Hair follicle dermal papilla cell (primary cell): ENCODE measurements around a stretch of chr20.

- CAGE, long polyA plus RNA: no peak
These were observed 39.8 kb downstream of the ADNP start for GRCh38 chr20:50891093-50892097.

DNA sequence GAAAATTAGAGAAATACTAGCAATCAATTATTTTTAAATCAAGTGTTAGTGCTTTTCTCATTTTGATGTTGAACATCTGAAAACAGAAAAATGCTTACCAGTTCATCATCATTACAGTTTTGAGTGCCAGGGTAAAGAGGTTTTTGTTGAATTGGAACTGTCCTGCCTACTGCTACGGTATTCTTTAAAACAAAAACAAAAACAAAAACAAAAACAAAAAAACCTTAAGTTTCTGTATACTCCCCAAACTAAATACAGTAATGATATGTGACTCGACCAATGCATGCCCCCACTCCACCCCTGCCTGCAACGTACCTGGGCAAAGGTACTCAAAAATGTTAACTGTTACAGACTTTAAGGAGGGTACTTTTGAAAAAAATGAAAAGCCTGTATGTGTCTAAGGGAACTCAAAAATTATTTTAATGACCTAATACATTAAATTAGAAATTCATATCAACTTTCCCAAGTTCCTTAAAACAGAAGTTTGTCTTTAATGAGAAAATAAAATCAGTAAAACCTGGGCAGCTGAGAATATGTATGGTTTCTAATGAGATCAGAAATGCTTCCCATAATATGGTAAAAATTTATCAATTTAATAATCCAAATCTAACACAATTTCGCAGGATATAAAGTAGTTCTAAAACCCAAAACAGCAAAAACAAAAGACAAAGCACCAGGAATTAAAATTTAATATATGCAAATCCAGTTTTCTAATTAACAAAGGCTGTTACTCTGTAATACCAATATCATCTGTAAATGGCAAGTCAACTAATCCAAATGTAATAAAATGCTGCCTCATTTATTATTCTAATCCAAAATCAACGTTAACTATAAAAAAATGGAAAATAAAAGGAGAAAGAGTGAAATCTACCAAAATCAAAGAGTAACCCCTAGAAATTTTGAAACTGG, 26.3 kb downstream of the ADNP start:
- CAGE, long polyA plus RNA: no peak

- CAGE, long polyA plus RNA: no peak
These were observed 499 bp upstream of the ADNP start for GRCh38 chr20:50931550-50932321.

DNA sequence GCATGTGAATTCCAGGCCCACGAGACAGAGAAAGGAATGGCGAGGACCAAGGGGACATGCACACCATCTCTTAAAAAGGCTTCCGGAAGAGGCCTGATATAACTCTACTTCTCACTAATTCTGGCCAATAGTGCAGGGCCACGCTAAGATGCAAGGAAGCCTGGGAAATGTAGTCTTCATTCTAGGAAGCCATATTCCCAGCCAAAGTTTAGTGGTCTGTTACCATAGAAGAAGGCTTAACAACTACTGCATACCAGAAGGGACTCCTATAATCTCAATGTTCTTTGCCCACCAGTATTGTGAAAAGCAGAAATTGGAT, 177.1 kb upstream of the KCNG1 start:
- CAGE, long polyA plus RNA: no peak

GRCh38 chr20:51221420-51222606, 198.9 kb upstream of the KCNG1 start:
- CAGE, long polyA plus RNA: no peak

- CAGE, long polyA plus RNA: no peak
These were observed 176.4 kb downstream of the NFATC2 start for GRCh38 chr20:51365799-51366930.

DNA sequence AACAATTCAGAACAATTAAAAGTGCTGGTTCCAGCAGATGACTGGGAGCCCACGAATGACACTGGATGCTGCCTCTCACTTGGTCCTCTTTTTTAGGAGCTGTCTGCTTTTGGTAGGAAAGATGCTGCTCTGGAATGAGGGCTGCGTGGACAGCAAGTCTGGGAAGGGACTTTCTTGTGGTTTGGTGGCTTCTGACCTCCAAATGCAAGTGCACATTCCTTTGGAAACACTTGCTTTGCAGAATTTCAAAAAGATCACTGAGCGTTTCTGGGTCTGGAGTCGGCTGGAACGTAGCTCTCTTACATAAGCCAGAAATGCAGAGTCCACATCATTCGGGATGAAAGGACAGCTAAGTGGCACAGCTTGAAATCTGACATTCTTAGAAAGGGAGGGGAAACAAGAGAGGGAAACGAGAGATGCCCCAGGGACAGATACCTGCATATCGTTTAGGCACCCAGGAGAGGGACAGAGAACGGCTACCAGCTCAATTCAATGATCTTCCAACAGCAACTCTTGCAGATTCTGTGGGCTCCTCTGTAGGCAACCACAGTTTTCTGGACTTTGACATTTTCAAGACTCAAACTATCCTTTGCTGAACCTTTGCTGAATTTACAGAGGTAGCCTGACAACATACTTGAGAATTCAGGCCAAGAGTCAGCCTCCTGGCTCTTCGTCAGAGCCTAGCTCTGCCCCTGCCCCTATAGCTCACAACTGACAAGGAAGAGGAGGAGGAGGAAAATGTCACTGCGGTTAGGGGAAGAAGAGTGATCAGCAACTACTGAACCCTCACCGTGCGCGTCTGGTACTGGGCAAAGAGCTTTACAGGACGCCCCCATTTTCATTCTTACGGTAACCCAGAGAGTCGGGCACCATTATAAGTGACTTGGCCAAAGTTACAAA, 118.6 kb downstream of the NFATC2 start:
- CAGE, long polyA plus RNA: no peak

DNA sequence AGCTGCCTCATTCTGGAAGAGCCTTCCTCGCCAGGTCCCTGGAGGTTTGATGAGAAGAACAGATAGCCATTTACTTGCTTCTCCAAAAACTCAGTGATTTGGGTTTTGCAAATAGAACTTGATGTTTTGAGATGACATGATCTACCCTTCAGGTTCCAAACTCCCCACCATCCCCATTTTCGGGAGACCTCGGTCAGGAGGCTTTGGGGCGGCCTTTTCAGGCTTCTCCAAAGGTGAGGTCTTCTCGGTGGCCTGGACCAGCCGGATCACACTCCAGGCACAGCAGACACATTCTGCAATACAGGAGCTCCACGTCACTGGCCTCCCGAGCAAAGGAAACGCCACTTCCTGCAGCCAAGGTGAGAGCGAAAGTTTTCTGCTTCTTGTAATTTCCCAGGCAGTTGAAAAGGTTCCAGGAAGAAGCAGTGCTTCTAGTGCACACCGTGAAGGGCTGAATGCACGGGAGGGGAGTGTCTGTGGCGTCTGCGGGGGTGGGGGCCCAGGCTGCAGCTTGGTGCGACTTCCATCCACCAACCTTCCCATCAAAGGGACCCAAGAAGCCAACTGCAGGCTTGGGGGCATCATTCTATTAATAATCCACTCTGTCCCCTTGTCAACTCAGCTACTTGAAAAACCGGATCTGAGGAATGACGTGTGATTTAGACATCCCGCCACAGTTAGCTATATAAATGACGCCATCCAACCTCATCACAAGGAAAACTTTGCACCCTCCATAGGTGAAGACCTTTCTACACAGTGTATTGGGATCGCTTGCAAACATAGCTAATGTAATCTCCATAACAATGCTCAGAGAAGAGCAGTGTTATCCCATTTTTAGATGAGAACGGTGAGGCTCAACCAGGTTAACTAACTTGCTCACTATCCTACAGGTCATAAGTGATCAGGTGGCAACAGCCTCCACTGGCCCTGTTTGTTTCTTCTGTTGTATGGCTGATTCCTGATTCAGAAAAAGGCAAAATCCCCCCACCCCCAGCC, 61.1 kb downstream of the NFATC2 start:
- CAGE, long polyA plus RNA: no peak

DNA sequence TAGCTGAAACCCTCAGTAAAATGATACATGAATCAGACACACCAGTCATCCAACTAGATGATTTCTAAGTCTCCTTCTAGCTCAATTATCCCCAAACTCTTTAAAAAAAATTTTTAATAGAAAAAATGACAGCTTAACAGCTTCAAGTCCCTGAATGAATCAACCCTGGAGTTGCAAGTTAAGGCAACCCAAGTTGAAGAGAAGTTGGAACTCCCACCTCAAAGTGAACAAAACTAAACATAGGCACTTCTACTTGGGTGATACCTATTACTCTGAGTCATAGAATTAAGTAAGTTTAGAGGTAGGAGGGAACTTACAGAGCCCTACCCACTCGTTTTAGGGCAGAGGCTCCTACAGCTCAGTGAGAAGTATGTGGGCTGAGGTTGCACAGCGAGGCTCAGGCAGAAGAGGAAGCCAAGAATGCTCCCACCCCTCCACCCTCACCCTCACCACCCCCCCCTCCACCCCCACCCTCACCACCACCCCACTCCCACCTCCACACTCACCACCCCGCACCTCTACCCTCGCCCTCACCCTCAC, 42.3 kb downstream of the NFATC2 start:
- CAGE, long polyA plus RNA: no peak

DNA sequence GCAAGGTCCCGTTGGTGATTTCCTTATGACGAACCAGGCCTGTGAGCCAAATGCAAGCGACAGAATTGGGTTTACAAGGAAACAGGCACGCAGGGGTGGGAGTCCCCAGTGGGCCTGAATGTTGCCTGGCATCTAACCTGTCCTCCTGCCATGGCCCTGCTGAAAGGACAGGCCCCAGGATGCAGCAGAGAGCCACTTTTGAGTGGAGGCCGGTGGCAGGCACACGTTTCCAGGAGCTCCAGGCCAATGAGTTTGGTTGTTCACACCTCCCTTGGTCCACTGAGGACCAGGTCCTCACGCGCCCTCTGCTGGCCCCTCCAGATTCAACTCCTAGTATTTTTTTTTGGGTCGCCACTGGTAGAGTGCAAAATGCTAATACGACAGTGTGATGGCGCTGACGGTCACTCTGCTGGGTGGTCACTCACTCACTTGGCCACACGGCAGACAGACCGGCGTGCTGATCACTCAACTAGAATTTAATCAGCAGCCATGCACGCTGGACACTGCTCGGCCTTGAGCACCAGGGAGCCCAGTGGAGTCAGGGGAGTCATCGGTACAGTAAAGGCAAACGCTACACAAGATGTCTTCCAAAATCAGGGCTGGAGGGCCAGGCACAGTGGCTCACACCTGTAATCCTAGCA, 81.7 kb upstream of the NFATC2 start:
- CAGE, long polyA plus RNA: no peak

DNA sequence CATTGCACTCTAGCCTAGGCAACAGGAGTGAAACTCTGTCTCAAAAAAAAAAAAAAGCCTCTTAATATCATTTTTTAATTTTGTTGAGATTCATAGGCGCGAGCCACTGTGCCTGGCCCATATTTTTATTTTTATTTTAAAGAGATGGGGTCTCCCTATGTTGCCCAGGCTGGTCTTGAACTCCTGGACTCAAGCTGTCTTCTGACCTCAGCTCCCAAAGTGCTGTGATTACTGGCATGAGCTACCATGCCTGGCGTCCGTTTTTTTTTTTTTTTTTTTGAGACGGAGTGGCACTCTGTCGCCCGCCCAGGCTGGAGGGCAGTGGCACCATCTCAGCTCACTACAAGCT, 190.5 kb downstream of the ZFP64 start:
- CAGE, long polyA plus RNA: no peak

- CAGE, long polyA plus RNA: no peak
These were observed 26.8 kb upstream of the TSHZ2 start for GRCh38 chr20:52945220-52945831.

DNA sequence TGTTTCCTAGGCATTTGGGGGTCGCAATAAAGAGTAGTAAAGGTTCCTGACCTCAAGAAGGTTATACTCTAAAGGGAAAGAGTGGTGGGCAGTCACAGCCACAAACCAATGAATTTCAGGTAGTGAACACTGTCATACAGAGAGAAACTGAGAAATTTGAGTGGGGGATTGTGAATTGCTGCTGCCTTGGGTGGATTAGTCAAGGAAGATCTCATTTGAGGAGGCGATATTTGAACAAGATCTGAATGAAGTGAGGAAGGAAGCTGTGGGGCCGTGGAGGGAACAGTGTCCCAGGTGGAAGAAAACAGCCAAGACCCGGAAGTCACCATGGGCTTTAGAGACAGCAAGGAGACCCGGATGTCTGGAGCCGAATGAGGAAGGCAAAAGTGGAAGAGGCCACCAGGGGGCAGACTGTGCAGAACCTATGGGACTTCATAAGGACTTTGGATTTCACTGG, 185.7 kb downstream of the TSHZ2 start:
- CAGE, long polyA plus RNA: no peak

- CAGE, long polyA plus RNA: no peak
These were observed 262.1 kb downstream of the ZNF217 start for GRCh38 chr20:53331556-53331881.

GRCh38 chr20:53556310-53556543, 37.4 kb downstream of the ZNF217 start:
- CAGE, long polyA plus RNA: no peak

- CAGE, long polyA plus RNA: no peak
These were observed 13.7 kb downstream of the ZNF217 start for GRCh38 chr20:53579762-53580417.

- CAGE, long polyA plus RNA: no peak
These were observed 145.9 kb upstream of the ZNF217 start for GRCh38 chr20:53739624-53739865.

DNA sequence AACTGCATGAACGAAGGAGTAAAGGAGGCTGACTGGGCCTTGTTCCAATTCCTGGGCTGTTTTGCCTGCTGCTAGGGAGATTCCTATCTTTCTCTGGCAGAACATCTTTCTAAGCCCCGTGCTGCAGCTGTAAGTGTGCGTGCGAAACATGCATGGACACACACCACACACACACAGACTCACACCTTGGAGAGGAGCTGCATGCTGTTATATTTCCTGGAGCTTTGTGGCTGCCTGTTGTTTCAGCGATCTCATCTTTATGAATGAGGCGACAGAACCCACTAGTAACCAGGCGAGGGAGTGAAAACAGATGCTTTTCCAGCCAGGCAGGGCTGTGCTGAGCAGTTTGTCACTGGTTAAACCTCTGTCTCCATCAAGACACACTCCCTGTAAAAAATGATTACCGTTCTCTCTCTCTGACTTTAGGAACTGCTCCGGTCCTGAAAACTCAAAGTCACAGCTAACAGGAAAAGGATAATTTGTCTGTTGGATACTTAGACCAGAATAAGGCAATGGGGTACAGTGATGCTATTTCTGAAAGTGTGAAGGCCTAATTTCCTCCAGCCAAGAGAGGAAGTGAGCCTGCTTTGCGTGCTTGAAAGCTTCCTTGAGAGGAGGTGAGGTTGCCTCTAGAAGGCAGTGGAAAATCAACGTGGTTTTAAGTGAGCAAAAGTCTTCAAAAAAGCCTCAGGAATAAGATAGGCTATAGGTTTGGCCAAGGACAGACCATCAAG, 157.5 kb upstream of the ZNF217 start:
- CAGE, long polyA plus RNA: no peak

- CAGE, long polyA plus RNA: no peak
These were observed 159.0 kb upstream of the ZNF217 start for GRCh38 chr20:53752475-53753174.

DNA sequence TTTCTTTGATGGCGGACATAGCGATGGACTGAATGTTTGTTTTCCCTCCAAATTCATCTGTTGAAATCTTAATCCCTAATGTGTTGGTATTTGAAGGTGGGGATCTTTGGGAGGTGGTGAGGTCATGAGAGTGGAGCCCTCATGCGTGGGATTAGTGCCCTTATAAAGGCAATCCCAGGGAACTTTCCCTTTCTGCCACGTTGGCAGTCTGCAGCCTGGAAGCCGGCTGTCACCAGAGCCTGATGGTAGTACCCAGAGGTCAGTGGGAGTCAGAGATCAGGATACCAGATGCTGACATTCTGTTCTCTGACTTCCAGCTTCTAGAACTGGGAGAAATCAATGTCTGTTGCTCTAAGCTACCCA, 173.5 kb upstream of the ZNF217 start:
- CAGE, long polyA plus RNA: no peak